CD14-positive monocyte (primary cell): Measurements from ENCODE around the genes CUL5, C11orf65 and ZC3H12C.

- CAGE, long polyA plus RNA = no peak
These were observed 13.9 kb downstream of the AASDHPPT start for GRCh38 chr11:106091217-106091975.

DNA sequence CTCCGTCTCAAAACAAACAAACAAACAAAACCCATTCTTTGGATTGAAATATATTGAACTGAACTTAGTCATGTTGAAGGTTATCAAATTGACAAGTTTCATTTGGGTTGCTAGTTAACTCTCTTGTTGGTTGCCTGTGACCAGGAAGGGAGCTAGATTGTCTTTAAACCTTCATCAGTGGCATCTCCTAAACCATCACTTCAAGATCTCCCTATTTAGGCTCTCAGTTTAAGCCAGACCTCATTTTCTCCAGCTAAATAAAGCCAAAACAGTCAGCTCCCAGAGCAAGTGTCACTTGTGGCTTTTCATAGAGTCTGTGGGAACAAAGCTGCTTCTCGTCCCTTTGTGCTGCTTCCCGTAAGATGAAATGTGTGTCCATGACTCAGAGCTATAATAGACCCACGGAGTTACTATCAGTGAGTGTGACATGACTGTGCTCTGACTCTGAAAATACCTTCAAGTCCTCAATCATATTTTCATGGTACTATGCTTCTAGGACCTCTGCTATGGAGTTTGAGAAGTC lies 57.2 kb upstream of the SLN start:
- CAGE, long polyA plus RNA = no peak

DNA sequence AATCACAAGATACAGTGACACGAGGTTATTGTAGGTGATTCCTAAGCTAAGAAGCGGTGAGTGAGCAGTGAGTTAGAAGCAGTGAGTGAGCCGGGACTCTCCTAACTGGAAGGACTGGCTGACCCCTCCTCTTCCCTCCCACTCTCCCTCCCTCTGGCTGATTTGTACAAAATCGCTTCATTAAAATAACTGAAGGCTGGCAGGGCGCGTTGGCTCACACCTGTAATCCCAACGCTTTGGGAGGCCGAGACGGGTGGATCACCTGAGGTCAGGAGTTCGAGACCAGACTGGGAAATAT lies 468 bp upstream of the SLC35F2 start:
- CAGE, long polyA plus RNA = no peak

DNA sequence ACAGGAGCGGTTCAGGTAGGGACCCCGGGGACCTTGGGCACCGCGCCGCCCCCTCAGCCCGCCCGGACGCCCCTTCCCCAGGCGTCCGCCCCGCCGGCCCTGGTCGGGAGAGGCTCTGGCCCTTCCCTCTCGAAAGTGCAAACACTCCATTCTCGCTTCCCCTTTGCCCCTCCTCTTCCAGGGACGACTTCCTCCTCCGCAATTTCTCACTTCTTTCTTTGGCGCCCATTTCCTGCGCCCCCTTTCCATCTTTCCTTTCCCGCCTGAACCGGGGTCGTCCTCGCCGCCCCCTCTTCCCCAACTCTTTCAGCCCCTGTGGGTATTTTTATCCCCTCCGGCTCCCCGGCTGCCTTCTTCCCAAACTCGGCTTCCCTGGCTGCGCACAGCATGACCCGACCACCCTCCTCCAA lies 538 bp downstream of the RAB39A start:
- CAGE, long polyA plus RNA = no peak

DNA sequence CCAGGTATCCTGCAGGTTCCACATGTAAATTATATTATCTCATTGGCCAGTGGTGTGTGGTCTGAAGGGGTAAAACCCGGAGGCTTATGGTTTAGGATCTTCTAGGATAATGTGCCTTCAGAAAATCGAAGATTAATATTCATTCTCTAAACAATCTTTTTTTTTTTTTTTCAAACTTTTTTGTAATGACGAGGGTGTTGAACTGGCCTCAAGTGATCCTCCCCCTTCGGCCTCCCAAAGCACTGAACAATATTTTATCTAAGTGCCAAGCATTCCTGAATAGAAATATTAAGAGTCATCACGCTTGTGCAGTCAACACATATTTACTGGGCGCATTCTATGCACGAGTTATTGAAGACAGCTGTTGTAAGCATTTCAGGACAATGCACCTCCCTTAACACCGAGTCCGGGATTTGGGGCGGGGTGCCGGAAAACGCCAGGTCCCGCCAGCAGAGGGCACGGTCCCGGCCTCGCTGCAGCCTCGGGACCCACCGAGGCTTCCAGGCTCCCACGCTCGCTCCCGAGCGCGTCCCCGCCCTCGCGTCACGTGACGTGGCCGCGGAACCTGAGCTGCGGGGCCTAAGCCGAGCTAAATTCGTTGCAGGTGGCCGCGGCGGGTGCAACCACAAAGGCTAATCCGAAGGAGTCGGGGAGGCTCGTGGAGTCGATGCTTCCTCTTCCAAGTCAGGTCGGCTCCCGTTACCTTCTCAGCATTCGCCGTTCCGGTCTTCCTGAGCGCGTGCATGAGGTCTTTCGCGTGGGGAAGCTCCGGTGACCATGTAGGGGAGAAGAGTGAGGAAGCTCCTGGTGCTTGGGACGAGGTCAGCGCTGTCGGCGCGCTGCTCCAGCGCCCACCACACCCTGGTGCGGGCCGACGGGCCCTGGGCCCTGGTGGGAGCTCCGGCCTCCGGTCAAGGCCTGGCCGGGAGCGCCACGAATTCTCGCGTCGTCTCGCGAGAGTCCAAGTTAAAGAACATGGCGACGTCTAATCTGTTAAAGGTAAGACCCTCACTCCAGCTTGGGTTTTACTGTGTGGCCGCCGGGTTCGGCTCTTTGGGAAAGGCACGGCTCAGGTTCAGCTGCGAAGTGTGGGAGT lies at the start of gene CUL5:
TSS of gene CUL5 (plus strand) at position 525 of the 1,096 bp plus-strand sequence.
- CAGE, long polyA plus RNA = start-site peak on the plus strand centred at position 555 of the sequence, 42 bp wide, 256 and 190 reads in 2 replicates; start-site peak on the minus strand centred at position 907 of the sequence, 35 bp wide, 13 and 22 reads in 2 replicates; start-site peak on the plus strand centred at position 958 of the sequence, 28 bp wide, 192 and 223 reads in 2 replicates

GRCh38 chr11:108107003-108107841 lies 14.1 kb upstream of the ACAT1 start:
- CAGE, long polyA plus RNA = no peak

DNA sequence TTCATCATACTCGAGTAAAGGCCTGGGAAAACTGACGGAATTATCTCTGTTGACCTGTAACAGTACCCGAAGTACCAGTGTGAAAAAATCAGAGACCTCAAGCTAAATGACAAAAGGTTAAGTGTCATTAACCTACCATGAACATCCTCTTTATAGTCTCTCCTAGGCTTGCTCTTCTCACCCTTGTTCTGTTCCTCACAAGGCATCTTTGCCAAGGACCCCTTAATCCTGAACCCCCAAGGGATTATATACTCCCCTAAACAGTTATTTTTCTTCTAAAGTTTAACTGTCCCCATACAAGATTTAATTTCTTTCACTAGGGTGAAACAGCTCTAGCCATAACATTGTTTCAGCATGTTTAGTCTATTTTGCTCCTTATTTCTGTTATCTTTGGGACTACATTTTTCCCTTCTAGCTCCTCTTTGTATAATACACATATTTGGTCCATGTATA lies 18.9 kb downstream of the NPAT start:
- CAGE, long polyA plus RNA = no peak

- CAGE, long polyA plus RNA = no peak
These were observed 597 bp downstream of the NPAT start for GRCh38 chr11:108221862-108222219.

DNA sequence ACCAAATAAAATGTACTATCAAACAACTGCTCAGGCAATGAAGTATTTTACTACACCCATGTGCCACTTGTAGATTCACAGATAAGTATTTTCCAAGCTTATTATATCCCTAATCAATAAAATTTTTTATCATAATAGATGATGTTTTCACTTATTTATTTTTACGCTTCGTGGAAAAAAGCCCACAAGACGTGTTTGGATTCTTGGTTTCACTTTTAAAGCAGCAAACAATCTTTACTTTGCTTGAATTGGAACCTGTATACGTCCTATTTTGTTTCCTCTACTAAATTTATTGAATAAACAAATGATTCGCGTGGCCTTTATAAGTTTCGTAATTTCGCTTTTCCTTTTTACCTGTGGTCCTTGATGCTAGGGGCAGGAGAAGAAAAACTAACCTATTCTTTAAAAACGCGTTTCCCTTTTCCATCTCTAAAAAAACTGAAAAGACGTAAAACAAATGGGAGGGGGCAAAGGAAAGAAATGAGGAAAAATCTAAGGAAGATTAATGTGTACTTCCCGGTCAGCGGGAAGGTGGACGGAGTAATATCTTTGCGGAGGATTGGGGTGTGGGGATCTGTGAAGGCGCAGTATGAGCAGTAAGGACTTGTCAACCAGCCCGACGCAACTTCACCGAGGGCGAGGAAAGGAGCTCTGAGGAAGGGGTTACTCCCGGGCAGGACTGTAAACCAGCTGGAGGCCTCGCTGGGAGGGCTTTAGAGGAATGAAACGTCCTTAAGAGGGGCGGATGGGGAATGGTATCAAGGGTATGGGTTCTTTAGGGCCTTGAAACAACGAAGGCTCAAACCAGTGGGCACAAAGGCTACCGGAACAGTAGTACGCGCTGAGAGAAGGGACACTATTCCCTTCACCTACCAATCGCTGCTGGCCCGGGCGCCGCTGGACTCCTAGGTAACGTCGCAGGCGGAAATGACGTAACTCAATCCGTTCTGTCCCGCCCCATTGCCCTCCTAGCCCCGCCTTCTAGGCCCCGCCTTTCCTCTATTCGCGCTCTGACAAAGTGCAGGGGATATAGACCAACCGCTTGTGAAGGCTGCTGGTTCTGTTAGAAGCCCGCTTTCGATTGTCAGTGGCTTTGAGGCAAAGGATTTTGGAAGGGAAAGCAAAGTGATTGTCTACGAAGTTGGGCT lies at the start of gene C11orf65:
TSS of gene C11orf65 (minus strand) at position 932 of the 1,148 bp plus-strand sequence.
- CAGE, long polyA plus RNA = start-site peak on the minus strand centred at position 930 of the sequence, 9 bp wide, 10 and 9 reads in 2 replicates

GRCh38 chr11:108838298-108838753 lies 173.5 kb downstream of the DDX10 start:
- CAGE, long polyA plus RNA = no peak

GRCh38 chr11:108854082-108854777 lies 189.4 kb downstream of the DDX10 start:
- CAGE, long polyA plus RNA = no peak

DNA sequence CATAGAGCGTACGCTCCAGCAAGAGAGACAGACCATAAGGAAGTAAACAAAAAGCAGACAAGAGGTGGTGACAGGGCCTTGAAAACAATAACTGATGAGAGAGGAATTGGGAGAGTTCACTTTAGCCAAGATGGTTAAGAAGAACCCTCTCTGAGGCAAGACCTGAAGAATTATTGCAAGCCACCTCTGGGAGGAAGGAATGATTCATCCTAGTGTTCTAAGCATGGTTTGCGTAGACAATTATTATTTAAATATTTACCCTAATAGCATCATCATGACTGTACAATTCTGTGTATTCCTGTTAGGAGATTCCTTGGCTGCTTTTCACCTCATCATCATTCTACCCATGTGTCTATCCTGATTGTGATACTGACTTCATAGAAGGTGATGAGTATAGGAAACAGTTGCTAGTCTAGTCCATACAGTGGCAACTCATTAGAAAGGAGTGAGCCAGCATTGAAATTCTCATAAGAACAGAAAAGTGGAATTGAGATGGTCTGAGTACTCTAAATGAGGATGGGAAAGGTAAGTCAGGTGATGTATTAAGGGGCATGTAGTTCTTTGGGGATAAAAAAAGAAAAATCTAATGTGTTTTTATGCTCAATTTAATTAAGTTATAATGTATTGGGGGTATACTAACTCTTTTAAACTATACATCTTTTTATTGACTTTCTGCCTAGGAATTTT lies 264.5 kb downstream of the DDX10 start:
- CAGE, long polyA plus RNA = no peak

- CAGE, long polyA plus RNA = no peak
These were observed 285.0 kb downstream of the C11orf87 start for GRCh38 chr11:109707052-109707394.

GRCh38 chr11:110092442-110093462 lies at the start of gene ZC3H12C:
Gene ZC3H12C, plus strand, starts transcription at chr11:110093392.
- CAGE, long polyA plus RNA = no peak

DNA sequence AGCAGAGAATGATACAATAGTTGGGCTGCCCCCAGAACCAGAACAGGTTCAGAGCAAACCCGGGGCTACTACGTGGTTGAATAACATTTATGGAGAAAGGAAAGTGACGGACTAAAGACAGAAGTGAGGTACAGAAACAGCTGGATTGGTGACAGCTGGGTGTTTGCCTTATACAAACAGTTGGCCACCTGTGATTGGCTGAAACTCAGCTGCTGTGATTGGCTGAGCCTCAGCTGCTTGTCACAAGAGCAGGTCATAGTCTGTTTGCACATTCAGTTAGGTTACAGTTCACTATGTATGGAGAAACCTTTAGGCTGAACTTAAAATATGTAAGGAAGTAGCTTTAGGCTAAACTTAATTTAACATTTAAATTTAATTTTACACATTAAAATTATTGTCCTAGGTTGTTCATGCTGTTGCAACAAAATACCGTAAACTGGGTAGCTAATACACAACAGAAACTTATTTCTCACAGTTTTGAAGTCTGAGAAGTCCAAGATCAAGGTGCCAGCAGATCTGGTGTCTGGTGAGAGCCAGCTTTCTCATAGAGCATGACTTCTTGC lies 52.6 kb upstream of the FDX1 start:
- CAGE, long polyA plus RNA = no peak

DNA sequence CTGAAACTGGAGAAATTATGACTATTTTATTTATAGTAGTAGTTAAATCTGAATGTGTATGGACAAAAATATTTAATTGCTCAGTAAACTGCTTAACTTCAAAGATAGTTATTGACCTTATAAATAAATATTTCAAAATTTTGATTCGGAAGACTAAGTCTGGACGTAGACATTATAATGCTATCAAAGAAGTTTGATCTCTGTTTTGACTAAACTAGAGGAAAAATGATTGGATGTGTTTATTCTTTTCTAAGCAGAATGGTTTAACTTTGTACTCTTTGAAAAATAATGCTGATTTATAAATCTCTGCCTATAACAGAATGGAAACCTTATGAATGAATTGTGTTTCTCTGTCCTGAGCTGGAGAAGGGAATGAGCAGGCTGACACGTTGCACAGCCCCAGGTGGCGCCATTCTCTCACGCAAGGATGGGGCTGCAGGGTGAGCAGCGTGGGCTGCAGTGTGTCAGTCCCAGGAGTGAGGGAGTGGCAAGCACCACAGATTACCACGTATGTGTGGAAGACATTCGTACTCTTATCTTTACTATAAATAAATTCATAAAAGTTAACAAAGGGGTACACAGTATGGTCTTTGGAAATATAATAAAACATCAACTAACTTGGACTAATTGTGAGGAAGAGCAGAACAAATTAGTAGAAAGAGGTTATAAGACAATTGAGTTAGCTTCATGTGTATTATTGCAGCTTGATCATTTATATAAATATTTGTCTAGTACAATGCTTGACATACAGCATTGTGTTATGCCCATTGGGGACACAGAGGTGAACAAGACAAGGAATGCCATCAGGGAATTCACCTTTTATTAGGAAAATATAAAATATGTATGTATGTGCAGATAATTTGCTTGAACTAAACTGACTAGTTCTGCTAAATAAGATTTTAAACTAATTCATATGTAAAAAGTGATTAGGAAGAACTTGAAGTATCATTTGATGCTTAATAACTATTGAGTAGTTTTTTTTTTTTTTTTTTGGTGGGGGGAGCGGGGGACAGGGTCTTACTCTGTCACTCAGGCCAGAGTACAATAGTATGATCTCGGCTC lies 33.5 kb downstream of the FDX1 start:
- CAGE, long polyA plus RNA = no peak

- CAGE, long polyA plus RNA = no peak
These were observed 120.7 kb upstream of the ARHGAP20 start for GRCh38 chr11:110832957-110833290.

DNA sequence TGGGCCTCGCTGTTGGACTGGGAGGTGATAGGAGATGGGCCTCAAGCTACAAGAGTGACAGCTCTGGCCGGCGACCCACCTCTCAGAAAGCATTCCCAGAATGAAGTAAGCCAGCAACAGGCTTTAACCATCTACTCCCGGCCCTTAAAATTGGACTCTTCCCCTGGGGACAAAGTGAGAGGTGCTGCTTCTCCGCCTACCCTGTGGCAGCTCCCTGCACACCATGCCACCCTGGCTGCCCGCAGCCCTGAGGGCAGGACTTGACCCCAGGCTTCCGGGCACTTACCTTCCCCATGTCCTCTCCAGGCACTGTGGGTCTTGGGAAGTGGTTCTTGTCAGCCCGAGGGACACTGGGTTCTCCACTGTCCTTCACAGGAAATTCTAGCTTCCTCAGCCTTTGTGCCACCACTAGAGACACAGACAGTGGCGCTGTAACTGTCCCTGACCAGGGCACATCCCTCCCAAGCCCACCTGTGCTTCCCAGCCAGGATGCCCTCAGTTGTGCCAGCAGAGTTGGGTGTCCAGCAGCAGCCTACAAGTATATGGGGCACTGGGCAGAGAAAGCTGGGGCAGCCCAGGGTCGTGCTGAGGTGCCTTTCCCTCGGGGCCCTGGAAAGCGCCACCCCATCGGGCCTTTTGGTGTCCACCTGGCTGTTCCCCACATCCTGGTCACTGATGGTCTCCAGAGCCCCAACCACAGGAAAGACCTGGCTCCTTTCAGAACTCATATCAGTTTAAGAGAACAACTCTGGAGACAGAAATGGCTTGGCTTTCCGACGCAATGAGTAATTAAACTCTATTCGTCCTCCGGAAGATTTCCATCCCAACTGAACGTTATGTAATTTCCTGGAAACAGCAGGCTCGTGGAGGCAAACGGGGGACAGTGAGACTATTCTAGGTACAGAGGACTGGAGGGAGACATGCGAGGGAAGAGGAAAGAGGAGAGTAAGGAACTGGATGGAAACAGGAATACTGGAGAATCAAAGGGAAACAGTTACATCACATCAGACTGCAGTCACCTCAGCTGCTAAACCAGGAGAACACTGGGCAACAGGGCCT lies 28.7 kb downstream of the PPP2R1B start:
- CAGE, long polyA plus RNA = no peak

- CAGE, long polyA plus RNA = no peak
These were observed 523 bp downstream of the PPP2R1B start for GRCh38 chr11:111765494-111766237.

DNA sequence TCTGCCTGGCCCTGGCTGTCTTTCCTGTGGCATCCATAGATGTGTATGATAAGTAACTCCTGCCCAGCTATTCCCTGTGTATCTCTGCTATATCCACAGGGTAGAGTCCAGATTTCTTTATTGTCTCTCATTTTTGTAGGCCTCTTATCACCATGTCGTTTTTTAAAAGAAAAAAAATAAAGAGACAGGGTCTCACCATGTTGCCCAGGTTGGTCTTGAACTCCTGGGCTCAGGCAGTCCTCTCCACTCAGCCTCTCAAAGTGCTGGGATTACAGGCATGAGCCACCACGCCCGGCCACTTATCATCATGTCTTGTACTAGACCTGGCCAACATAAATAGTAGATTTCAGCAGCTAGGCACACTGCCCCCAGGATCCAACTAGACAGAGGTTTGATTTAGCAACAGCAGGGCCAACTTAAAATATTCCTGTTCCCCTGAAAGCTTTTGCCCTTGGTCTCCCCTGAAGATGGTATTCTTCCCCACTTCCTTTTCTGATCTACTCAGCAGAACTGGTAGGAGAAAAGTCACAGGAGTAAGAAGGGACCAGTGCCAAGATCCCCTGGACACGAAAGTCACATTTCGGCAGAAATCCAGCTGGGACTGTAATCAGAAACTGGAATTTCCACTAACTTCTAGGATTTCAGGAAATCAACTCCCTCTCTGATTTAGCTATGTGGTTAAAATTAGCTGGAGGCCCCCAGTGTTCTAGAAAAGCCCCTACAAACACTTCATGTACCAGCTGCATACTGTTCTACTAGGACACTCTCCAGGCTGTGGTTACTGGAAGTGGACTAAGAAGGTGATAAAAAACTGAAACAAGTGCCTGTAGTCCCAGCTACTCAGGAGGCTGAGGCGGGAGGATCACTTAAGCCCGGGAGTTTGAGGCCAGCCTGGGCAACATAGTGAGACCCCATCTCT lies 8.9 kb upstream of the PPP2R1B start:
- CAGE, long polyA plus RNA = no peak